HL-60 (cell line): ENCODE data around the genes NID2 and GMFB.

GRCh38 chr14:50000856-50001849 is 108.3 kb downstream of the ARF6 start:
- RRBS = no CpG with 5 or more reads among the region's 23 CpGs

GRCh38 chr14:50039779-50040360 is 76.5 kb downstream of the VCPKMT start:
- RRBS = no CpG with 5 or more reads among the region's 7 CpGs

DNA sequence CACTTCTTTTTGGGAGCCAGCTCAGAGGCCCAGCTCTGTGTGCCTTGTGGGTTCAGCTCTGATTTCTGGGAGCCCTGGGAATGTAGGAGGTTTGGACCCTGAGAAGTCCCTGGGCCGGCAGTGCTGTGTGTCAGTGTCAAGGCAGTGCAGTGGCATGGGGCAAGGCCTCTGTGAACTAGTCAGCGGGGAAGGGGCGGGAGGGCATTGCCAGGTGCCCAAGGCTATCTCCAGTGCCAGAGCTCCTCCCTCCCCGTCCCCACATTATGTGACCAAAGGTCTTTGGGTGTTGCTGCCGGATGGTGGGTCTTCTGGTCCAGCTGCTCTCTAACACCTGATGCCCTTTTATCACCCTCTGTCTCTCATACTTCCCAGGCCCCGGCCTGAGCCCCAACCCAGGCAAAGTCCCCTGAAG is 54.2 kb downstream of the VCPKMT start:
- RRBS = 84% methylated on average over 2 of the region's 6 CpGs

DNA sequence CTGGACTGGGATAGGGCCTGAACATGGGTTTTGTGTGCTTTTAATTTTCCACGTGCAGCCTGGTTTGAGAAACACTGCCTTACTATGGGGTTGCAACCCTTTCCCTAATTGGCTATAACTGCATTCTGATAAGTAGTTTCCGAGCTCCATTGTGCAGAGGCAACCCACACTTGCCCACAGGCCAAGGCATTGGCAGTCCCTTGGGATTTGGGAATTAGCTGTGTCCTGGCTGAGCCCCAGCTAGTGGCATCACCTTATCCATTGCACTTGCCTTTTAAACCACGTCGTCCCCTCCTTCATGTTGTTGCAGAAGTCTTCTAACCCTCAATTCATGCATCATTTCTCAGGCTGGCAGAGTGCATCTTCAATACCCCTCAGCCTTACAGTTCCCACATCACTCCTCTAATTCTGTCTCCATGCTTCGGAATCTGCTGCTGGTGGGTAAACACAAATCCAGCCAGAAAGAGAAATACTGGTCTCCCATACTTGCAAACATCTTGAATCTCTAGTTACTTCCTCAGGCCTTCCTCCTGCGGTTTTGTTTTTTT is 10.1 kb downstream of the VCPKMT start:
- RRBS = no CpG with 5 or more reads among the region's 6 CpGs

DNA sequence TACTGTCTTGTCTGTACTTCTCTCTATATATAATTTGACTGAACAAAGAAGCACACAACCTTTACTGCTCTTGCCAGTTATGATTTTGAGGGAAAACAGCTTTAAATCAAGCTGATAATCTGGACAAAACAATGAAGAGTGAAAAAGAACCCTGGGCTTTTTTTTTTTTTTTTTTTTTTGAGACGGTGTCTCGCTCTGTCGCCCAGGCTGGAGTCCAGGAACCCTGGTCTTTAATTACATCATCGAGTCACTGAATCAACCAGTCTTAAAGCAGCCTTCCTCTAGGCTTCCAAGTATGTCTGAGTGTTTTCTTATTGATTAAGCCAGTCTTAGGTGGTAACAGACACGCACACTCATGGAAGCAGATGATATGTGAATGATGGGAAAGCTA is 5.9 kb upstream of the VCPKMT start:
- RRBS = no CpG with 5 or more reads among the region's 5 CpGs

GRCh38 chr14:50191271-50191800 is 40.0 kb downstream of the SOS2 start:
- RRBS = no CpG with 5 or more reads among the region's 3 CpGs

DNA sequence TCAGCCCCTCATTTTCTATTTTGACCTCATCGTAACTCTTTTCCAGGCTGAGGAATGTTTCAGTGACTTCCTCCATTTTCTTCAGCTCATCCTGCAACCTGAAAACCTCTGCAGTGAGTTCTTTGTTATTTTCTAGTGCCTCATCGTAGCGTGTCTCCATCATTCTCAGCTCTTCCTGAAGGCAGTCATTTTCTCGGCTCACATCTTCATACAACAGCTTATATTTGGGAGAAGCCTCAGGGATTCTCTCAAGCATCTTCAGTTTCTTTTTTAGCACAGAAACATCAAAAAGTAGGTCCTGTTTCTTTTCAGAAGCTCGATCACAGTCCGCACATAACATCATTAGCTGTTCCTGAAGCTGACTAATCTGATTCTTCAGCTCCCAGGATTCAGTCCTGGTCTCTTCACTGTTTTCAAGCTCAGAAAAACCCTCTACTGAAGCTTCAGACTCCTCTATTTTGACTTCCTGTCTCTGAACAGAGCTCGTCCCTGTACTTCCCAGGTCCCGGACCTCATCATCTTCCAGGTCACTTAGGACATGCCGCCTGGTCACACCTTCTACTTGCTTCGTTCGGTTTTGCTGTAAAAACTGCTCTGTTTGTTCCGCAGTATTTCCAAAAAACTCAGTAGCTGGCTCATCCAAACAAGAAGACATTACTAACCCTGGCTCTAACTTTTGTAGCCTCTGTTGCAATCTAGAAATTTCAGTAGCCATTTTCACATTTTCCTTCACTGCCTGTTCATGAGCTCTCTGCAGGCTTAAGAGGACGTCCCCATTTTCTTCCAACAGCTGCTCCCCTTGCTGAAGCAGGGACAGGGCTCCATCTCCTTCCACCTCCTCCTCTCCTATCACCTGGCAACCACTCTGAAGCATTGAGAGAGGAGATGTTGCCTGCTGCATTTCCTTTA is 73.6 kb downstream of the NIN start:
- RRBS = no CpG with 5 or more reads among the region's 13 CpGs

- RRBS = no CpG with 5 or more reads among the region's 8 CpGs
Measured at GRCh38 chr14:50772155-50772900, 58.6 kb downstream of the NIN start.

GRCh38 chr14:50785050-50785752 is 45.8 kb downstream of the NIN start:
- RRBS = no CpG with 5 or more reads among the region's 13 CpGs

DNA sequence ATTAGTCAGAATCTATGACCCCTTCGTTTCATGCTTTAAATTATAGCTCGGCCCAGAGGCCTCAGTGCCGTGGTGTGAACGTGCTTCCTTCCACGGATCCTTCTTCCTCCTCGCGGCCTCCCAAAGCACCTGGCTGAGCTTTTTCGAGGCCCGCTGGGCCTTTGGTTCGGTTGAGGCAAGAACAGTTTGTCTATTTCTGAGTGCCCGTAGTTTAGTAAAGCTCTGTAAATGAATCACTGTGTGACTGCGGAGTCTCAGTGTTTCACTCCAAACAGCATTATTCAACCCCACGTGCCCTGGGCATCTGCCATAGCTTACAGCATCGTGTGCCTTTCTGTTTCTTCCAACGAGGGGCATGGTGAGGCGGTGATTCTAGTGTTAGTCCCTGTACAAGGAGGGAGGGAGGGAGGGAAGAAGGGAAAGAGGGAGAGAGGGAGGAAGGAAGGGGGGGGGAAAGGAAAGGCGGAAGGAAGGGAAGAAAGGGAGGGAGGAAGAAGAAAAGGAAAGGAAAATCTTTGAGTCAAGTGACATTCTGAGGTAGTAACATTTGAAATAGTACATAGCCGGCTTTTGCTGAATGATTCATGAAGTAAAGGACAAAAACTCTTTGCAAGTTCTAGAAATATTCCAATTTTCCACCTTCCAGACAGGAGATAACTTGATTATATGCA is 1.1 kb upstream of the TRIM9 start:
- RRBS = no CpG with 5 or more reads among the region's 18 CpGs

DNA sequence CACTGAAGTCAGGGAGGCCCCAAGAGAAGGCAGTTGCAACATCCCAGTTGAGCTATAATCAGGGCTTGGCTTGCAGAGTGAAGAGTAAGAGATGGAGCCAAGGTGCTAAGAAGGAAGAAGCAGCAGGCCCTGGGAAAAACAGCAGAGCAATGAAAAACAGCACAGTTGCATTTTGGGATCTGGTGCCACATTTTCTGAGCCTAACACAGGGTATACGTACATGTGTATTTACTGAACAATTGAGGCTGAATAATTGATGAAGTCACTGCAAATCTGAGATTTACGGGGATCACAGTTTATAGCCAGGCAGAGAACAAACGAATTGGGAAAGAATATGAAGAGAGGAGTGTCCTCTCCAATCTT is 171.7 kb upstream of the FRMD6 start:
- RRBS = no CpG with 5 or more reads among the region's 3 CpGs

DNA sequence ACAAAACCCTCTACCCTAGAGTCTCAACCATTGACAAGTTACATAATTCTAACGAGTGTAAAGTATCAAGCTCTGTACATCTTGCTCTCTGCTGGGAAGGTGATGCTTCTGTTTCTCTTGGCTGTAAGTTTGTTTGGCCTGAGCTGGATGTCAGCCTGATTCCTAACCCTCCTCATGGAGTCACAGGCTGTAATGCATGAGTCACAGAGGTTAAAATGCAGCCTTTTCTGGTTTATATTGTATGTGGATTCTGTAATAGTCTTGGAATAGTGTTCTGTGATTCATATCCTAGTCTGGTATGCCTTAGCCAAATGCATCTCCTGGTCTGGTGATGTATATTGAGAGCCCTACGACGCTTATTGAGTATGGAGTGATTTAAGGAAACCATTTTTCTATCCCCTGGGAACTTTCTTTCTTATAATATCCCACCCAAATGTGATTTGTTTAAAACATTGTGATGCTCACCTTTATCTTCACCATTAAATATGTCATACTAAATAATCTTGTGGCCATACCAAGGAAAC is 104.4 kb upstream of the FRMD6 start:
- RRBS = no CpG with 5 or more reads among the region's 3 CpGs

- RRBS = 15% methylated on average over 10 of the region's 42 CpGs
Measured at GRCh38 chr14:52068717-52069138, at the start of gene NID2. NID2 (minus strand) TSS chr14:52069059.

DNA sequence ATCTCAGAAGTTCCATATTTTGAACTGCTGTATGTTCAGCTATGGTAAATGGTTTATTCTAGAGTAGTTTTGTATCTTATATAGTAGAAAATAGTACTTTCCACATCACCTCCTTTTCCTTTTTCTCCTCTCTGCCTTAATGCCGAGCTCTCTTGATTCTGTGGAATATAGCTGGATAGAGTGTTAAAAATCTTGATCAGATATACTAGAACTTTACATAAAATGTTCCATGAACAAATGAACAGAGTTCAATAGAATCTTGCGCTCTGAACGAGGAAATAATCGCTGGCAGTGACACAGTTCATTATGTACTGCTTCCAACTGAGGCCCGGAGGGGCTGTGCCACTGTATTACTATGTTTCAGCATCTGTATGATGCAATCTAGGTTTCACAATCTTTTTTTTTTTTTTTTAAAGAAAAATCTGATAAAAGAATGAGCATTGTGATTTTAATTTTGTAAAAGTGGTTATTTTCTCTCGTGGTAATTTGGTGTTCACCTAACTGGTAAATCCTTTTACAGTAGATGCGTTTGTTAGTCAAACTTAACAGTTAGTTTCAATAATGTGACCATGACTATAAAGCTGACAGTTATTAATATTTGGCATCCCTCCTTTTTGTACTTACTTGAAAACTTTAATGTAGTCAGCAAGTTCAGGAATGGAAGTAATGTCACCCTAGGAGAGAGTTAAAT is 77.2 kb downstream of the FERMT2 start:
- RRBS = no CpG with 5 or more reads among the region's 7 CpGs

- RRBS = no CpG with 5 or more reads among the region's 3 CpGs
Measured at GRCh38 chr14:52919817-52920151, 31.1 kb downstream of the FERMT2 start.

DNA sequence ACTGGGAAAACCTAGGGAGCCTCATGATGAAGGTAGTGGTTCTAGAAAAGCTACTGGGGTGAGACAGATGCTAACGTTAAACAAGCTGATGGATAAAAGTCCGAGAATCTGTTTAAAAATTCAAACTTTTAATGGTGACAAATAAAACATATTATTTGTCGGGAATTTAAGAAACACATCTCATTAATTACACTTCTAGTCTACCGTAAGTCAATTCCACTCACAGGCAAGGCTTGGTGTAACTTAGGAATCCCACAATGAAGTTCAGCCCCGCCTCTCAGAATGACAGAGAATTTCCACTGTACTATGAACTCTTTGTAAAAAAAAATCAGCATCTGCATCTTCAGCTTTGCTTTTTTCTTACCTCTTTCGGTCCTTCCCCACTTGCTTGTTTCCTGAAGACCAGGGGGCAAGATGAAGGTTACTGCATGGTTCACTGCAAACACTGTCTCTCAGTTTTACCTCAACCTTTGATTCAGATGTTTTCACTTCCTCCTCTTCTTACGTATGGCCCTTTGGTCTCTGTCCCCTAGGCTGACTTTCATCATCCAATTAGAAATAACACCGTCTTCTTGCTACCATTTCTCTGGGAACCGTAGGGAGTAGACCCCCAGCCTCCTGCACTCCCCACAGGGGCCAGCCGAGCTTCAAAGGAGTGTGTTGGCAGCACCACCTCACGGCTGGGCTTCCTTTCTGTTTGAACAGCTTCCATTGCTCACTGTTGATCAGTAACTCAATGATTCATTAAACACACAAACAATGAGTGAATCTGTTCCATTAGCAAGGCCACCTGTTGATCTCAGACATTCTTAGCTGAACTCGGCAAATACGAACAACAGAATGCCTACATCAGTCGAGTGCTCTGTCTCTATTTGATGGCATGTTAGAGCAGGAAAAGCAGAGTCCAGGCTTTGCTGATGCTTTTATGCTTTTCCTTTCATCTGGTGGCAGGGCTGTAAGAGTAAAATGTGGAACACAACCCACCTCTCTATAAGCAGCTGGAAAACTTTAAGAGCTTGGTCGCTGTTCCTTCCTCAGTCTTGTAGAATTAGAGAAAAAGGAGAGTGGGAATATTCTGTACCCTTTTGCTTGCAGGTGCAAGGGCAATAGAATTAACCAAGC is 343.0 kb downstream of the BMP4 start:
- RRBS = no CpG with 5 or more reads among the region's 15 CpGs

DNA sequence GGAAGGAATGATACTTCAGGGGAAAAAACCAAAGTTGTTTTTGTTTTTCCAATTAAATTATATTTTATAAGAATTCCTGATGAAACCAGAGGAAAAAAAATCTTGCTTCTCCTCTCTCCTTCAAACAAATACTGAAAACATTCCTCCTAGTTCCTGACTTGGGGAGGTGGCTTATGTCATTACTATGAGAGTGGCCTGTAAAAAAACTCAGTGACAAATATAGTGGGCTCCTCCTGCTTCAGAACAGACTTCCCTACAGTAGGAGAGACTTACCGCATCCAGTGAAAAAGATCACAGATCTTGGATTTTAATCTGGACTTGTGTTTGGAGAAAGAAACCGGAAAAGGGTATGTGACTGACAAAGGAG is 185.3 kb upstream of the CDKN3 start:
- RRBS = no CpG with 5 or more reads among the region's 2 CpGs

DNA sequence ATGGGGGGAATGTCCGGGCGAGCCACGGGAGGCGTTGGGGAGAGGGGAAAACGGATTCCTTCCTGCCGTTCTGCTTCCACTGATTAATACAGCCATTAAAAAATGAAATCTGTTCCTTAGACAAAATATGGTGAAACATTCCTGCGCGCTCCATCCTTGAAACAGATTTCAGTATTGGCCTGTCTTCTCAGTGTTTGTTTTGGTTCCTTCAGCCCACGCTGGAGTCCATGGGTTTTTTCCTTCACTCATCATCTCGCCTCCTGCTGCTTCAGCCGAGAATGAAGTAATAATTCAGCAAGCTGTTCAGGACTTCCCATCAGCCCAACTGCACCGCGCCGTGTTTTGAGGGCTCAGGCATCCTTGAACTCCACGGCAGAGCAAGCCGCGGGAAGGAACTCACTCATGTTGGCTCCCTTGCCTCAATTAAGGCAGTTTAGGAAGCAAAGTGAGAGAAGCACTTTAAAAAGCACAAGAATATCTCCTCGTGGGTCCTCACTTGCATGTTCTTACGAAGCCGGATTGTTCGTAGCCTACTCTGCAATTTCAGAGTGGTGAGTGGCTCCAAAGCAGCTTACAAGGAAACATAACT is 47.6 kb upstream of the CDKN3 start:
- RRBS = no CpG with 5 or more reads among the region's 21 CpGs

DNA sequence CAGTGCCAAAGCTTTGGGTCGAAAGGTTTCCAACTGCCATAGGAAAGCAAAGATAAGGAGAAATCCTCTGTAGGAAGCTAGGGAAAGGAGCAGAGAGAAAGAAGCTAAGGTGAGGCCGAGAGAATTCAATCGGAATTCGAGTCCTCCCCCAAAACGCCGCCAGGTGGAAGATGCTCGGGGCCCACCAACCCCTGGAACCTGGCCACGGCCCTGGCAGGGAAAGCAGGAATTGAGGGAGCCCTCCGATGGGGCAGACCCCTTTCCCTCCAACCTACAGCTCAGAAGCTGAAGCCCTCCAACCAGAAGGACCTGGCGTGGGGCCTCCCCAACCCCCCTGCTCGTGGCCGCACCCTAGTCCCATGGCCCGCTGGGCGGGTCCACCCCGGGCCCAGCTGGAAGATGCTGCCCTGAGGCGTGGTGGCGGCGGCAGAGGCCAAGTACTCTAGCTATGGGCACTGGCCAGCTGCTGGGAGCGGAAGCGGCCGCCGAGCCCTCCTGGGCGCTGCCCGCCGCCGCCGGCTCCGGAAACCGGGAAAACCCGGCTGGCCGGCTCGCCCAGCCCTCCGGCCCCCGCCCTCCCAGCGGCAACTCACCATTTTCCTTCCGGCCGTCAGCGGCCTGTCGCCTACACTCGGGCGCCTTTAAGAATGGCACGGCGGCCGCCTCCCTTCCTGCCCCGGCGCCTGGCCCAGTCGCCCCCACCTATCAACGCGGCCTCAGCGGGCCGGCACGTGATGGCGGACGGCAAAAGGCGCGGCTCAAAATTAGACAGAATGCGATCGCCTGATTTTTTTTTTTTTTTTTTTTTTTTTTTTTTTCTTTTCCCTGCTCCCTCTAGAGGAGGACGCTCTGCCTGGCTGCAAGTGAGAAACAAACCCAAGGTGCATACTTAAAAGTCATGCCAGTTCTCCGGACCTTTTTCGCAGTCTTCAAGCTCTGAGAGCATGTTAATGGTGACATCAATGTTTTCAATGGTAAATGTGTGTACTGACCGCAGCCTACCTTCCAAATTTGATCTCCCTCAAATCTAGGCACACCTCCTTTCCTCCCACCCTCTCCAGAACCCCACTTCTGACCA is at the start of gene GMFB:
TSS of gene GMFB (minus strand) at position 649 of the 1,078 bp plus-strand sequence.
- RRBS = 3% methylated on average over 18 of the region's 62 CpGs

DNA sequence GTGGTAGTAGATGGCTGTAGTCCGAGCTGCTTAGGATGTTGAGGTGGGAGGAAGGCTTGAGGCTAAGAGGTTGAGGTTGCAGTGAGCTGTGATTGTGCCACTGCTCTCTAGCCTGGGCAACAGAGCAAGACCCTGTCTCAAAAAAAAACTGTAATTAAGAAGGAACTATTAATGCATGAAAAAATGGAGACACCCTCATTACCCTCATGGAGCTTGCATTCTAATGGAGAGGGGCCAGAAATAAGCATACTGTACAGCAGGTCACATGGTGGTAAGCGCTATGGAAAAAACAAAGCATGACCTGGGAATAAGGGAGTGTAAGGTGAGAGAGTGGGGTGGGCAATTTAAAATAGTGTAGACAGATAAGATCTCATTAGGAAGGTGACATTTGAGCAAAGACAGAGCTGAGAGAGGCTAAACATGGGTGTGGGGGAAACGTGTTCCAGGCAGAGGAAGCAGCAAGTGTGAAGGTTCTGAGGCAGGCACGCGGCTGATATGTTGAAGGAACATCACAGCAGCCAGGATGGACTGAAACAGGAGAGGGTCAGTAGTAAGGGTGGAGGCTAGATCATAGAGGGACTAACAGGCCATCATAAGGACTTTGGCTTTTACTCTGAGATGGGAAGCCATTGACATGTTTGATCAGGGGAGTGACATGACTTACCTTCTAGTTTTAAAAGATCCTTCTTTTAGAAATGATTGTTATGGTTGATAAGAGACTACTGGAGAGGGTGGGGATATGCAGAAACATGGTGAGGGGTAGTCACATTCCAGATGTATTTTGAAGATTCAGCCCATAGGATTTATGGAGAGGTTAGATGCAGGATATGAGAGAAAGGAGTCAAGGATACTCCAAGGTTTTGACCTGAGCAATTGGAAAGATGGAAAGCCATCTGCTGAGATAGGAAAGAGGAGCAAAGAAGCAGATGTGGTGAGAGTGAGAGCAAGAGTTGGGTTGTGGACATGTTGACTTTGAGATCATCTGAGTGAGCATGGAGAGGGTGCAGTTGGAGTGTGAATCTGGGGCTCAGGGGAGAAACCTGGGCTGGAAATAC is 126.9 kb downstream of the SAMD4A start:
- RRBS = no CpG with 5 or more reads among the region's 5 CpGs